Heart (tissue), 3 donors: ENCODE data around the genes TMEM183A and CHIT1.

GRCh38 chr1:202162680-202163218 lies 2.3 kb upstream of the PTPN7 start:
- RAMPAGE, long total RNA, 2 experiments, result no peak in any of the 2 experiments

DNA sequence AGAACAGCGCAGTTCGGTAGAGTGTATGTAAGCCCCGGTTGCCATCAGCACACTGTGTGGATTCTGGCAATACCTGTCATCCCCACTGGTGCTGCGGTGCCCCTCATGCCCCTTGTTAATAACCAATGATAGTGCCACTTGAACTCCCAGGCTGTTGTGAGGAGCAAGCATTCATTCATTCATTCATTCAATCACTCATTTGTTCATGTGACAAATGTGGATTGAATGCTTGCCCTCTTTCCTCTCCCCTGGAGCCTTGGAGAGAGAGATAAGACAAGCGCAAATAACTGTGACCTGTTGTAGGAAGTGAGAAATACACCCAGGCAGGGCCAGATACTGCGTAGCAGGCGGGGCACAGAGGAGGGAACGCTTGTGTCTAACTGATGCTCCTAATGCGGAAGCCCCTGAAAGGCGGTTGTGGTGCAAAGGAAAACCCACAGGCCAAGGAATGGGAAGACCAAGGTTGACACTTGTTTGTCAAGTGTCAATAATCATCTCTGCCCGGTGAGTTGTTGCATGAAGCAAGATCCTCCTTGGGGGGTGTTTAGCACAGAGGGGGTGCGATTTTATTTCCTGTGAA lies 9.9 kb downstream of the LGR6 start:
- RAMPAGE, long total RNA, 2 experiments, result no peak in any of the 2 experiments

- RAMPAGE, long total RNA, 2 experiments, result no peak in any of the 2 experiments
These were observed 1.1 kb downstream of the PPP1R12B start for GRCh38 chr1:202349610-202350050.

DNA sequence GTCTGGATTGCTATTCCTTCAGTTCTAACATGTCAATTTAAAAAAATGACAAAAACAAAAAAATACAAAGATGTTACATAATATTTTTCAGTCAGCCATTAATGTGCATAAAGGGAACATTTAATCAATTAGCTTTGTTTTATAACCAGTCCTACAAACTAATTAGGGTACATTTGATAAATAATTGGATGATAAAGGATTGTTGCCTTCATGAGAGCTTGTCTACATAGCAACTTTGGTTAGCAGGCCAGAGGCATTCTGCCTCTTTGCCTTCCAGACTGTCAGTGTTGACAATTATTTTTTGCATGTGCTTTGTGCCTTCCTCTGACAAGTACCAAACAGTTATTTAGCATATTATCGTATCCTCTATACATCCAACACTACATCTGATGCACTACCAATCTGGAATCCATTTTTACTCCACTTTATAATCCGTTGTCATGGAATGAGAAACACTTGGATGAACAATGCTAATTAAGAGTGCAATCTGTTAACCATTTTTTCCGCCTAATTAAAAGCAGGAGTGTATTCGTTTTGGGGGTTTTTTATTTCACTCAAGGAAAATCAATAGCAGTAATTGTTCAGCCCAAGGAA lies 165.5 kb downstream of the SYT2 start:
- RAMPAGE, long total RNA, 2 experiments, result no peak in any of the 2 experiments

GRCh38 chr1:202888267-202888966 lies 532 bp downstream of the RABIF start:
- RAMPAGE, long total RNA, 2 experiments, result no peak in any of the 2 experiments

DNA sequence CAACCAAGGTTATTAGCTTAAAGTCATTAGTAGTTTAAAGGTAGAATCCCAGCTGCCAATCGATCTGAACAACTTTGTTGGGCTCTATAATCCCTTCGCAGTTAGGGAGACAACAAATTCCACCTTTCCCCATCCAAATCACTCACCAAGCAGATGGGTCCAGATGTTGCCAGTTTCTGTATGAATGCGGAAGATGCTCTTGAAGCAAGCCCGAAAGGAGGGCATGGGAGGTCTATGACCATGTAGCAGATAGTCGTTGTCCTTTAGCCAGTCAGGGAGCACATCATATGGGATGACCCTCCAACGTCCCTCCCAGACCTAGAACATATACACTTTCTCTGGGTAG lies 11.8 kb downstream of the ADIPOR1 start:
- RAMPAGE, long total RNA, 2 experiments, result no peak in any of the 2 experiments

DNA sequence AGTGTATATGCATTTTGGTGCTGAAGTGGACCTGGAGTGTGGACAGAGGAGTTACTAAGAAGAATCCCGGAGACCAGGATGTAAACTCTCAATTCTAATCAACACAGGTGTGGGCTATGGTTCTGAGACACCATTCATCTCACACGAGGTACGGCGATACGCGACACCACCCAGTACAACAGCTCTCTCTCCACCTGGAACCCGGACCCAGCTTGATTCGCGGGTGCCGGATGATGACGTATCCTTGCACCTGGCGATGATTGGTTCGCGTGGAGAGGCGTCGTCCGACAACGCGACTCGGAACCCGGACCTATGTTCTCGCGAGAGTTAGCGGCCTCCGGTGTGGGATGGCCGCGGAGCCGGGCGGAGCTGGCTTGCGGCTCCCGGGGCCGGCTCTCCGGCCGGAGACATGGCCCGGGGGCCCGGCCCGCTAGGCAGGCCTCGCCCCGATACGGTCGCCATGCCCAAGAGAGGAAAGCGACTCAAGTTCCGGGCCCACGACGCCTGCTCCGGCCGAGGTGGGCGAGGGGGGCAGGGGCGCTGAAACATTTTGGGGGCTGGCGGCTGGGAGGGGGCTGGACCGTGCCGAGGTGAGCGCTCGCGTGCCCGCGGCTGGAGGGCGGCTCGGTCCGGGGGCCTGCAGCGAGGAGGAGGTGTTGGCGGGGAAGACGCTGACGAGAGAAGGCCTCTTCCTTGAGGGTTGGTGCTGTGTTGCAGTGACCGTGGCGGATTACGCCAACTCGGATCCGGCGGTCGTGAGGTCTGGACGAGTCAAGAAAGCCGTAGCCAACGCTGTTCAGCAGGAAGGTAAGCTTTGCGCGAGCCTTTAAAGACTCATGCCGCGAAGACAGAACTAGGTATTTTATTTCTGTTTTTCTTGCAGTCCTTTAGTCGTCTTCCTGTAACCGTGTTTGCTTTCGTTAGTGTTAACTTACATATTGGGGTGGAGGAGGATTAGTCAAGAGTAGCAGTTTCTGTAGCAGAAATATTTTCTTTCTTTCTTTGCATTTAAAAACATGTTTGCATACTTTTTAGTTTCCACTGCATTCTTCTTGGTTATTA lies at the start of gene TMEM183A:
TMEM183A (plus strand) TSS at position 318 of the 1,062 bp plus-strand sequence.
- RAMPAGE, long total RNA, 2 experiments, result start-site peak on the plus strand in 1 of 2 experiments, centred at position 339 of the sequence, 223 reads per replicate

- RAMPAGE, long total RNA, 2 experiments, result no peak in any of the 2 experiments
These were observed 9.7 kb downstream of the MYOG start for GRCh38 chr1:203076031-203076689.

GRCh38 chr1:203176008-203176226 lies 291 bp upstream of the MYBPH start:
- RAMPAGE, long total RNA, 2 experiments, result no peak in any of the 2 experiments

DNA sequence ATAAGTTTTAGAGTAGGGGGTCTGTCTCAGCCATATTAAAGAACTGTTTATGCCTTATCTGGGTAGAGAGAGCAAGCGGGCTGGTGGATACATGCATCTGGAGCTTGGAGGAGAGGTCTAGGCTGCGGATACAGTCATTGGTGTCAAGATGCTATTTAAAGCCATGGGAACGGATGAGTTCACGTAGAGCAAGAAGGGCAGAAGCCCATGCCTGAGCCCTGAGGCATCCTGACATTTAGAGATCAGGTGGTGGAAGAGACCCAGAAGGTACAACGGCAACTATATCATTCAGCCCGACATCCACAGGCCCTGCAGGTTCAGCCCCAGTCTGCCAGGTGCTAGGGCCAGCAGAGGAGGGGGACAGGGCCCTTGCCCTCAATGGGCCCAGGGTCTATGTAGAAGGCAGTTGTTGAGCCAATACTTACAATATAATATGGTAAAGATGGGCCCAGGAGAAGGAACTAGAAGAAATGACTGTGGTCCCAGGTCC lies 15.1 kb upstream of the CHI3L1 start:
- RAMPAGE, long total RNA, 2 experiments, result no peak in any of the 2 experiments

- RAMPAGE, long total RNA, 2 experiments, result no peak in any of the 2 experiments
These were observed at the start of gene CHIT1 for GRCh38 chr1:203229419-203230011. Gene CHIT1, minus strand, starts transcription at chr1:203229673.

GRCh38 chr1:203324942-203326077 lies 20.0 kb downstream of the BTG2 start:
- RAMPAGE, long total RNA, 2 experiments, result no peak in any of the 2 experiments

DNA sequence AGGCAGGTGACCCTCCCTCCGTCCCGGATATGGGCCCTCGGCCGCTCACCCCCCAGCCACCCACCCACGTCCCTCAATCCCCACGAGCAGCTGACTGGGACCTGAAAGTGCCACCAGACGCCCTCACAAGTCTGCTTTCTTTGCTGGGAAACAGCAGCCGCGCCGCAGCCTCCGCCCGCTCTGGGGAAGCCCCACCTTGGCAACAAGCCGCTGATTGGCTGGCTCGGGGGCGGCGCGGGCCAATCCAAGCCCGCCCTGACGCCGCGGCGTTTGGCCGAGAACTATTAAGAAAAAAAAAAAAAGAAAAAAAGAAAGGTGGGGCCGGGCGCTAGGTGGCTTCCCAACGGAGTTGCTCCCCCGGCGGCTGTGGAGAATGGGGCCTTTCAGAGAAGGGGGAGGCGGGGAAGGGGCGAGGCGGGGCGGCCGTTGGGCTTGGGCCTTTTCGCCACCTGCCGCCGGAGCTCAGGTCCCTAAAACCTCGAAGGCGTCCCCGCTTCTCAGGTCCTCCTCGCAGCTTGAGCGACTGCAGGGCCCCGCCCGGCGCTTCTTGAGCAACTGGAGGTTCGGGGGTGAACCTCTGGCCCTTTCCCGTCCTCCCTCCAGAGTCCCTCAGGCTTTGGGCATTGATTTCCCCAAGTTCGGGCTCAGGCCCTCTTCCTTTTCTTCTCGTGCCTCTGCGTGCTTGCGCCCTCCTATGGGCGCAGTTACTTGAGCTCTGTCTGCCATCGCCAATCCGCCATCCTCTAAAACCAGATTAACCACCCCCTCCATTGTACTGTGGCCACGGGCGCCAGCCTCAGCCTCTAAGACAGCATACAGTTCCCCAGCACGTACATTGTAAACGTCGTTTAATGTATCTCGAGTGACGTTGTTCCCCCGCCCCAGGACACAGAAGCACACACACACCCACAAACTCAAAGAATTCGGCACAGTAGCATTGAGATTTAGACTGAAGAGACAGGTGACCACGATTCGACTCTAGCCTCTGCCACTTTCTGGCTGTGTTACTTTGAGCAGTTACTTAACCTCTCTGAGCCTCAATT lies 22.3 kb downstream of the BTG2 start:
- RAMPAGE, long total RNA, 2 experiments, result no peak in any of the 2 experiments

DNA sequence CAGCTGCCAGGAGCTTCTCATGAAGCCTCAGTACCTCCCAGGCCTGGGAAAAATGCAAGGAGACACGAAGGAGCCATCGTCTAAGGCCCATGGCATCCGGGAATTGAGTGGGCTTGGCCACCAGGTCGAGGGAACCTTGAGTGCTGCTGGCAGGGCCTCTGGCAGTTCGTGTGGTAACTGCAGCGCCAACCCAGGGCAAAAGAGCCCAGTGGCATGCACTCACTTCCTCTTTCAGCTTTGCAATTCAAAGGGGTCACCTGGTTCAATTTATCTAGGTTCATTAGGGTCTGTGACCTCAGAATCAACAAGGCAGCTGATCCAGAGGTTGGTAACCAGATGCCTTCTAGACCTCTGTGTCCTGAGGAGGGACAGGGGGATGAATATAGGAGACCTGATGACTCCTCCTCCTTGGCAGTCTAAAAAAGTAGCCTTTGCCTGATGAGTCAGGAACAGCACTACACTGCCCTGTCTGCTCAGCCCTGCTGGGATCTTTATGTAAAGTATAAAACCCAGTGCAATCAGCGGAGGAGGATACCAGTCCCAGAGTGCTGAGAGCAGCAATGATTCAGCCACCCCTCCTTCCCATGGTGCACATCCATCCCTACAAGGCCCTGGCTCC lies 11.0 kb upstream of the FMOD start:
- RAMPAGE, long total RNA, 2 experiments, result no peak in any of the 2 experiments

- RAMPAGE, long total RNA, 2 experiments, result no peak in any of the 2 experiments
These were observed 18.2 kb upstream of the FMOD start for GRCh38 chr1:203369179-203369559.

GRCh38 chr1:203464272-203464725 lies 11.3 kb upstream of the PRELP start:
- RAMPAGE, long total RNA, 2 experiments, result no peak in any of the 2 experiments

DNA sequence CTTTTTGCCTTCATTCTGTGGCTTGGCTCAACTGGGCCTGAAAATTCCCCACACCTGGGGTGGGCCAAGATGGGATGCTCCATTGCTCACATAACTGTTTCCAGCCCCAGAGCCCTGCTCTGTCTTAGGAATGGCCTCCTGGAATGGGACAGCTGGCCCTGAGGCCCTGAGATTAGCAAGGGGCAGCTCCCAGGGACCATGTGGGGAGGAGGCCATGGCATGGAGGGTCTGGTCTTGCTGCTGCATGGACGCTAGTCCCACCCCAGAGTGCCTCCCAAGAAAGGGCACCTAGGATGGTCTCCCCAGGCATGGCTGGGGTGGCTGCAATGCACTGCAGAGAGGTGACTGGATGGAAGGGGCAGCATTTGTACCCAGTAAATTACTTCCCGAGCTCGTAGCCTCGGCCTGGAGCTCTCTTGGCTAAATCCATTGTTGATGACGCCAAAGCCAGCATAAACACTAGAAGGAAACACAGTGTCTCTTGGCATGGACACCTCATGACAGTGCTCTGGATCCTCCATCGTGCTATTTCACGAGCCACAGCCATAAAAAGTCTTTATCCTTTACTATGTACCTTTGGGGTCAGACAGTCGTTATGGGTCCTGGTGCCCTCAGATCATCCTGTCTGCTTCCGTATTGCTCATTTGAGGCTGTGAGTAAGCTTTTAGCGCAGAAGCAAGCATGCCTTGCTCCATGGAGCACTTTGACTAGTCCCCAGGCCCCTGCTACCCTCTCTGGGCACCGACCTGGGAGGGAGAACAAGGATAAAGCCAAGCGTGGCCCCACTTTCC lies 10.5 kb upstream of the PRELP start:
- RAMPAGE, long total RNA, 2 experiments, result no peak in any of the 2 experiments

GRCh38 chr1:203476853-203477368 lies 1.3 kb downstream of the PRELP start:
- RAMPAGE, long total RNA, 2 experiments, result no peak in any of the 2 experiments

DNA sequence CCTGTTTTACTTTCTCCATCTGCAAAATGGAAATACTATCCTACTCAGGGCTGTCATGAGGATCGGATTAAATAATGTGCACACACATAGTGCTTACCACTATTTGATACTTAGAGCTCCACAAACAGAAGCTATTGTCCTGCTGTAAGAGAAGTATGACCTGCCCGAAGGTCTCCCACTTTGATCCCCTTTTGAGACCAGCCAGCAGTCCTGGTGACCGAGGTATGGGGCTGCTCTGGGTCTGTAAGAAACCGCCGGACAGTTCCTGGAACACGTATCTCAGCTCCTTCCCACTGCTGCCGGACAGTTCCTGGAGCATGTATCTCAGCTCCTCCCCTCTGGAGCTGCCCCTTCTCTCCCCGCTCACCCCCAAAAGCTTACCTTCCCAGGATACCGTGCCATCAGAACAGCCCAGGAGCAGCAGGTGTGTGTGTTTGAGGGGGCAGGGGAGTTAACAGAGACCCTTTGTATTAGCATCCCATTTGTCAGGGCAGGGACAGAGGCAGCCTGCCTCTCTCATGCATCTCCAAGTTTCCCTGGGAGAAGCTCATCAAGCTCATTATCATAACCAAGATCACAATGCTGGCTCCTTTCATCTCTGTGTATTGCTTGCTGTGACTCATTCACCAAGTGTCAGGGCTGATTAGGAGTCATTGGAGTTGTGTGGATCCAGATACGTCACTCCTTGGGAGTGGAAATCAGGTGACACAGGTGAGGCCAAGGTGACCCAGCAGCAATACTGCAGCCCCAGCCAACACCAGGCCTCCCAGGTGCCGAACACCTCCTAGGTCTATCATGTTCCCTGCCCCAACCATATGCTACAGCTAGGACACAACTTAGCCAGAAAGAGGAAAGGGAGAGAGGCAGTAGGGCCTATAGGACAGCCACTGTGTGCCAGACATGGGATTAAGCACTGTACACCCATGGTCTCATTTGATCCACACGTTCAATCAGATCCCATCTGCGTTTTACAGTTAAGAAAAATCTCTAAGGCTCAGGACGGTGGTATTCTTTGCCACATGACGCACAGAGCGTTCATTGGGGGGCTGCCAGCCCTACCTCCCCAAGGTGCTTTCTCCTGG lies 25.3 kb downstream of the OPTC start:
- RAMPAGE, long total RNA, 2 experiments, result no peak in any of the 2 experiments

DNA sequence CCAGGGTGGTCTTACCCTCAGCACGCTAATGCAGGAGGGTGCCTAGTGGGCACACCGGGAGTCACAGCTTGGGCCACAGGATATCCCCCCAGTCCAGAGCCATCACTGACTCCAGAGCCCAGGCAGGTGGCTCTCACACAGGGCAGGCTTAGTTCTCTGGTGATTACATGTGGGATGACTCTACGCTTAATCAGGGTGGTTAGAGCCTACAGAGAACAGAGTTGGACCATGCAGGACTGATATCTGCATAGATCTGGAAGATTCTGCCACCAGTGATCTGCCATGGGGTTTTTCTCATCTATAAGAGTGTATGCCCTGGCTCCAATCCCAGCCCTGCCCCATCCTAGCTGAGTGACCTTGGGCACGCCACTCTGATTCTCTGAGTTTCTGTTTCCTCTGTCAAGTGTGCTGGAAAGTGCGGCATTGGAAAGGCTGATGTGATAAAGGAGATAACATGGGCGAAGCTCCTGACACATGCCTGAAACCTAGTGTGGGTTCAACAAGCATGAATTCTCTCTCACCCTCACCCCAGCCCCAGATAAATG lies 27.3 kb downstream of the OPTC start:
- RAMPAGE, long total RNA, 2 experiments, result no peak in any of the 2 experiments